Foreskin keratinocyte (primary cell): ENCODE data around the genes LTBP2 and AREL1.

DNA sequence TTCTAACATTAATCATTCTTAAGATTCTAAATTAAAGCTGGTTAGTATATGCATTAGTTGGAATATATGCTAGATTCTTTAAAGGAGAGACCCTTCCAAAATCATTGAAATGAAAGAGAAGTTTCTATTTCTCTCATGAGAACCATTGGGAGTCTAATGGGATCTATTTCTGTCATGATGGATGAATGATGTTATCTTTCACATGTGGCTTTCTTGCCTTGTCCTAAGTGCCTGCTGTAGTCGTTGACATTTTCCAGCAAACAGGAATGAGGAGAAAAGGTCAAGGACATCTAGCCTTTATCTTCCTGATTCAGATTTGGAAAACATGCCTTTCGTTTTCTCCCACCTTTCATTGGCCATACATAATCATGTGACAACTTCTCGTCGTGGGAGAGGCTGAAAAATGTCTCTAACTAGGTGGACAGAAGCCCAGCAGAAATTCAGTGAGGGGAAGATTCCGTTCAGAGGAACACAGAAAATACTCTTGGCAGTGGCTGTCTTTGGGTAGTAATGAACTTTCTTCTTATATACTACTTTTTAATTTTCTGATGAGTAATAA, 94.5 kb downstream of the PCNX1 start:
- RAMPAGE, total RNA, result no peak

GRCh38 chr14:71142262-71142795, 177.9 kb upstream of the SIPA1L1 start:
- RAMPAGE, total RNA, result no peak

- RAMPAGE, total RNA, result no peak
Observed at GRCh38 chr14:71400655-71401335, 80.5 kb downstream of the SIPA1L1 start.

DNA sequence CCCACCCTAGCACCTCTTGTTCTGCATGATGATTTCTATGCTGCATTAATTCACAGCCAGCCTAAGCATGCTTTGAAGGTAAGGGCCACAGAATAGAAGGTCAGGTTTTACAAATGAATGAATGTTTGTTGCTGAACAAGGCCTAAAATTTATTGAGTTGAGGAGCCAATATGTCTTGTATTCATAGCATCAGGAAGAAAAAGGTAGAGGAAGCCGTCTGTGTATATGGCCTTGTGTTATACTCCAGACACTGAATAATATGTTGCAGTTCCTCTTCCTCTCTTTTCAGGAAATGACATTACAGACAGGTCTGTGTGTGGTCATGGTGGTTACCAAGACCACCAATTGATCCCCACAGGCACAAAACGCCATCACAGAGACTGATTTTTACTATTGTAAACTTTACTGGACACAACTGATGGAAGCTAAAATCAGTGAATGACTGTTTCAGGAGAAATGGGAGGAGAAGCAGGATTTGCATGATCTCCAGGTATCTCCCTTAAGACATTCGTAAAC, 277.6 kb downstream of the SIPA1L1 start:
- RAMPAGE, total RNA, result no peak

- RAMPAGE, total RNA, result no peak
Observed at GRCh38 chr14:71722990-71723417, 209.2 kb upstream of the RGS6 start.

DNA sequence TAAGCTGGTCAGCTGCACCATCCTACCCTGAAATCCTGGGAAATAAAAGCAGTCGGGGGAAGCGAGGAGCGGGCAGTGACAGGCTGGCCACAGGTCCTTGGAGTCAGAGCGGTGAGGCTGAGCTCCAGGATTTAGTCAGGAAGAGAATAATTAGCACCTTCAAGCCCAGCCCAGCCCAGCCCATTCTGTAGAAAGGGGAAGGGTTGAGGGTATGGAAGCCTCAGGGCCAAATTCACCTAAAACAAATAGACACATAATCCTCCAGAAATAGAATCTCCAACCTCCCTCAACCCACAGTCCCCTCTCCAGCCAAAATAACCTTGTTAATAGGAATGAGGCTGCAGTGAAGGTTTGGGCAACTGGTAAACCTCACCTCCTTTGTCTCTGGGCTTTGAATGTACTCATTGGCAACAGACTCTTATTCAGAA, 334.2 kb downstream of the DPF3 start:
- RAMPAGE, total RNA, result no peak

DNA sequence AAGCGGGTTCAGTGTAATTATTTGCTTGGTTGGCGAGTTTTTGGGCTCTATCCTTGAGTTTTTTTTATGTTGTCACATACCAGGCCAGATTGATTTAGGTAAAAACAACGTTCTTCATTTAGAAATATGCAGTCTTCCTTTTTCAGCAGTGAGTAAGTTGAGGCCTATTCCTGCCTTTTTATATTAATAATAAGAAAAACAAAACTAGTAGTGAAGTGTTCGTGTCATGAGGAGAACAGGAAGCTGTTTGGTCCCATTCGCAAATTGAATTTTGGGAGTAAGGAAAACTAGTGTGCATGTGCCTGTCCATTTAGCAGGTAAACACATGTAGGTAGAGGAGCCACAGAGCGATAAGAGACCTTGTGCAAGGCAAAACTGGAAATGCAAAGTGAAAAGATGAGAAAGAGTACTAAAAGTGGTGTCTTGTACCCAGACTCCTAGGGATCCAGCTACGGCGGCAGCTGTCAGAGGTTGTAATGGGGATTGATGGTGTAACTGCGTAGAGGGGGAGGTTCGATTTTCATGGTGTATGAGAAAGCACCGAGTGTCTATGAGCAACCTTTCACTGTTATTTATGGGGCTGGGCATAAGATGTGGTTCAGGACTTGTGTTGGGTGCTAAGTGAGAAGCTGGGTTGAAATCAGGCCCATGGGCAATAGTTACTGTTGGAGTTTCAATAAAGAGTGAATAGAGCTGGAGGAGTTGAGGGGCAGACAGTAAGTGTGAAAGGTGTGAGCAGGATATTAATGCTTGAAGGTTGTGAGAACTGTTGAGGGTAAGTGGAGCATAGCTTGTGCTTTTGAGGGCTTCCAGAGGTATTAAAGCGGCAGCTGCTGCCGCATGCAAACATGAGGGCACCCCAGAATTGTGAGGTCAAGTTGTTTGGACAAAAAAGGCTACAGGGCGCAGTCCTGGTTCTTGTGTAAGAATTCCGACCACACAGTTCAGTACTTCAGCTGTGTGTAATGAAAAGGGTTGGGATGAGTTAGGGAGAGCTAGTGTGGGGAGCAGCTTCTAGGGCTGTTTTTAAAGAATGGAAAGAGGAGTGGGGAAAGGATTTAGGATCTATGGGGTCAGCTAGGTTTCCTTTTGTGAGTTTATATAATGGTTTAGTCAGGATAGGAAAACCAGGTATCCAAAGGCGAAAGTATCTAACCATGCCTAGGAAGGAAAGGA, 6.7 kb upstream of the PSEN1 start:
- RAMPAGE, total RNA, result no peak

DNA sequence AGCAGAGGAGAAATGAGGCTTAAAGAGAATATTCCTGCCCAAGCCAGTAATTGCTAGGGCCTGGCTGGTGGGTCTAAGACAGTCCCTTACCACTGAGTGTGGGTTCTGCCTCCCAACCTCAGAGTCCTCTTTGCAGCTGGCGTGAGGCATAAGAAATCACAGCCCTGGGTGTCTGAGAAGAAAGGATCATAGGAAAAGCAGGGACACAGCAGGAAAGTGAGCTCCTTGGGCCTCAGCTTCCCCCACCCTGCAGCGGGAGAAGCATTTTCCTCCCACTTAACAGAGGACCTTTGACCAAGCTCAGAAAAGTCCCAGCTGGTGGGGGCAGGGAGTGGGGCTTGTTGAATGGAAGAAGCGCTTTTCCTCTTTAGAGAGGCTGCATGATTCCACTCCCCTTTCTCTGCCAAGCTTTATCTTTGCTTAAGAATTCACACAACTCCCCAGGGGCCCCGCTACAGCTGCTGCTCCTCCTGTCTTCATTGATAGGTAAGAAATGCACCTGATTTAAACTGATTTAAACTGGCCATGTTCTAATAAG, 1.9 kb upstream of the PAPLN start:
- RAMPAGE, total RNA, result no peak

DNA sequence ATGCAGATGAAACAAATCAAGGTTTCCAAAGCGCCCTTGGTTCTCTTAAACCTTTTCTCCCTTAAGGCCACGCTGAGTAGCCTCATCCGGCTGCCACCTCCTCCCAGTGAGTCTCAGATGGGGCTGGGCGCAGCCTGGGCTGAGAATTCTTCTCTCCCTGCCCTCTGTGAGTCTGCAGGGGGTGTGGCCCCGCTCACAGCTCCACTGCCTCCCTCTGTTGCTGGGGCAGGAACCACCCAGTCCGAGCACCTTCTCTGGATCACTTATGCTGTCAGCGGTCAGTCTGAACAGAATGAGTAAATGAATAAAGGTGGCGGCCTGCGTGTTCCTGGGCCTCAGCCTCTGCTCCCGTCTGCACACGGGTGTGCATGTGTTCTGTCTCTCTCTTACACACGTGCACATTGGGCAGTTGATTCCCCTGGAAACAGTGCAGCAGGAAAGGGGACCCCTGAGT, 4.2 kb downstream of the PAPLN start:
- RAMPAGE, total RNA, result no peak

GRCh38 chr14:73465562-73466367, 7.4 kb upstream of the NUMB start:
- RAMPAGE, total RNA, result no peak

- RAMPAGE, total RNA, result no peak
Observed at GRCh38 chr14:73711941-73712324, 2.3 kb downstream of the PNMA1 start.

DNA sequence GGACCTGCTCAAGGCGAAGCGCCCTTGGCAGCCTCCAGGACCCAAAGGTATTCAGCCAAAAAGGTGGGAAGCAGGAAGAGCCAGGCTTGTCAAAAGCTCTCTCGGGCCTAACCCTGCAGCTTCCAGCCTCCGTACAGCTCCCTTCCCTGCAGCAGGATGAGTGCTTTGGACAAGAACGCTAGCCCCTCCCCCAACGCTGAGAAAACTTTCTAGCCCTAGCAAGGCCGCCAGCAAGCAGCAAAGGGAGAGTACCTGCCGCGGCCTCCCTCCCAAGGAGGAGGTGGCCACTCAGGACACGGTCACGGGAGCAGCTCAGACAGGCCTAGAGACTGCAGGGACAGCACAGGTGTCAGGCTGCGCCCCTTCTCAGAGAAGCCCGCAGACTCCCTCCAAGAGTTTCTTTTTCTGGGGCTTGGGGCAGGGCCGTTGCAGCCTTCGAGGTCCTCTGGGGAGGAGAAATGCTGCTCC, 3.8 kb upstream of the PNMA1 start:
- RAMPAGE, total RNA, result no peak

- RAMPAGE, total RNA, result no peak
Observed at GRCh38 chr14:73726508-73727053, 12.4 kb upstream of the PNMA1 start.

DNA sequence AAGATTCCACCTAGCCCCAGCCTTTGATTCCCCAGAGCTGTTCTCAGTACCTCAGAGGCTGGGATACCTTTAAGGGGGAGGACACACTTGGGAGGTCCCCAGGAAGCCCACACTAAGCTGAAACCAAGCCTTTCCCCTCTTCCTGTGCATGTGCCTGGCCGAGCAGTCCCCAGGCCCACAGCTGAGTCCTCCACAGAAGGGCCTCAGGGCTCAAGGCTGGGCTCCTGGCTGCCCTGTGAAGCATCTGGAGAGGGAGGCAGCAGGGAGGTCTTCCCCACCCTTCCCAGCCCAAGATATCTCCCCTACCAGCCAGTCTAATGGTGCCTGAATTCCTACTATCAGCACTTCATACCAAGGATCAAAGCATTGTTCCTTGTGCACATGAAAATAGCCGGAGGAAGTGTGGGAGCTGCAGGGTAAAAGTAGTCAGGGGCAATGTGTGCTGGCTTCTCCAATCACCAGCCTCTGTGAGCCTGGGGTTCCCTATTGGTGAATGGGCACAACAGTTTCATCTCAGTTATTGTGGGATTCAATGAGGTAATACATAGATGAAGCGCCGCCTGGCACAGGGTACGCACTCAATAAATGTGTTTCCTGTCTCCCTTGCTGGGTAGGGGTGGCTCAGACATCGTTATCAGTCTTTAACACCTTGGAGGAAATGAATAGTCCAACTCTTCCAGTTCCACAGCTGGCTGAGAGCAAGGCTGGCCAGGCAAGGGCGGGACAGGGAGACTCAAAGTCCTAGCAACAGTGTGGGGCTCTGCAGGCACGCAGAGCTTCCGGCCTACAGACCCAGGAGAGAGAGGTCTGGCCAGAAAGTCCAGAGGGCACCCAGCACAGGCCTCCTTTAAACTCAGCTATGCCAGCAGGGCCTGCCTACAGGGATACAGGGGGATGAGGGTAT, 6.9 kb downstream of the MIDEAS start:
- RAMPAGE, total RNA, result no peak

- RAMPAGE, total RNA, result no peak
Observed at GRCh38 chr14:73762173-73762956, 2.3 kb upstream of the MIDEAS start.

DNA sequence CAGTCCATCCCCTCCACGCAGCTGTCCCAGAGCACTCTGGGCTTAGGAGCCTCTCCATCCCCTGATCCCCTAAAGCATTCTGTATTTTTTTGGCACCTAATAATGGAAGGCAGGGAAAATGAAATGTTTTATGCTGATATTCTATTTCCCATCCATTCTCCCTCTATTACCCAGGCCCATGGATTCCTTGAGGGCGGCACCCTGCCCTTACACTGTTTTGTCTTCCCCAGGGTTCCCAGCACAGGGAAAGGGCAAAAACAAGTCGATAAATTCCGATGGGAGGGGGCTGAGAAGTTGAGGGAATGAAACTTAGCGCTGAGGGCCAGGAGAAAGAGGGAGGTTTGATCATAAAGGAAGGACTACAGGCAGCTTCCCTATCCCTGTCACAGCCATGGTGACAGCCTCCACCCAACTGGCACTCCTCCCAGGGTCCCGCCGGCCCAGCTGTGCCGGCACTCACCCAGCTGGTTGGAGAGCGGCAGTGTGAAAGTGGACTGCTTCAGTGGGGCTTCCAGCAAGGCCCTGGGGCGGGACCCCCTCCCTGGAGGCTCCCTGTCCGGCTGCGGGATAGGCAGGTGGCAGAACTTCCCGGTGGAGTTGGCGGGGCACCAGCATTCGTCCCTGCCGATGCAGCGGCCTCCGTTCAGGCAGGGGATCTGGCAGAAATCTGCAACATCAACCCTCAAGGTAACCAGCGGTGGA, 58.3 kb downstream of the ISCA2 start:
- RAMPAGE, total RNA, result no peak

DNA sequence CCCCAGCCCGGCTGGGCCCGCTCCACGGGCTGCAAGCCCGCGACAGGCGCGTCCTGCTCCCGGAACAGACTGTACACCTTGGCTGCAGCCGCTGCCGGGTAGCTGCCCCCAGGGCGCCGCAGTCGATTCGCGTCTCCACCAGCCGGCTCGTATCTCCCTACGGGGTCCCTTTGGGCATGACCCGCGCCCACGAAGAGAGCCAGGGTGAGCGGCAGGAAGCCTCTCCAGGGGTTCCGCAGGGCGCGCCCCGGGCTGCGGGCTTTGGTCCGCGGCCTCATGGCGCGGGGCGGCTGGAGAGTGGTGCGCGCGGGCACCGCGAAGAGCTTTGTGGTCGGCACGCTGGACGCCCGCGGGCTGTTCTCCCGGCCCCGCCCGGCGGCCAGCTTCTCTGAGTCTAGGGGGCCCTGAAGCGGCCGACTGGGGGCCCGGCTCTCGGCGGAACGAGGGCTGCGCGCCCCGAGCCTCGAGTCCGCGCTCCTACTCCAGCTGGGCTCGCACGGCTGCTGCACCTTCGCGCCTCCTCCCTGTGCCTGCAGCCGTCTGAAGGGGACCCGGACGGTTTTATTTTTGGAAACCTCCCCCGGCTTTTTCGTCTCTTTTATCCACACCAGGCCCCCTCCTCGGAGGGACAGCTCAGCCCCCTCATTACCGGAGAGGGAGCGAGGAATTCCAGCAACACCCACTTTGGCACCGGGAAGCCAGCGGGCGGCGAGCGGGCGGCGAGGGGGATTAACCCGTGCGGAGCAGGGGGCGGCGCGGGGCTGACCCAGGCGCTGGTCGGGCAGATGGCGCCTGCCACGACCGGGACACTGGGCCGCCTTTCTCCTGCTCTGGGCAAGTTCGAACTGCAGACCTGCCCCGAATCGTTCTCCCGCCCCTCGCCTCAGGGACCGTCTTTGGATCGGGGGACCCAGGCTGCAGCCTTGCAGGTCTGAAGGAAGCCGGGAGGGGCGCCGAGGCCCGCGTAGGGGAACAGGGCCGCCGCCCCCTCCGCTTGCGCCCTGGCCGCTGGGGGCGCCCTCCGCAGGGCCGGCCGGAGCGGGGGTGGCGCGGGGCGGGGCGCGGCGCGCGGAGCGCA, at the start of gene LTBP2:
TSS of gene LTBP2 (minus strand) at position 571 of the 1,078 bp plus-strand sequence.
- RAMPAGE, total RNA, result start-site peak on the minus strand centred at position 822 of the sequence, 78 bp wide, 23 and 39 reads in 2 replicates

- RAMPAGE, total RNA, result no peak
Observed at GRCh38 chr14:74653485-74653752, 41.4 kb upstream of the LTBP2 start.

GRCh38 chr14:74684480-74684919, 28.4 kb downstream of the AREL1 start:
- RAMPAGE, total RNA, result no peak

DNA sequence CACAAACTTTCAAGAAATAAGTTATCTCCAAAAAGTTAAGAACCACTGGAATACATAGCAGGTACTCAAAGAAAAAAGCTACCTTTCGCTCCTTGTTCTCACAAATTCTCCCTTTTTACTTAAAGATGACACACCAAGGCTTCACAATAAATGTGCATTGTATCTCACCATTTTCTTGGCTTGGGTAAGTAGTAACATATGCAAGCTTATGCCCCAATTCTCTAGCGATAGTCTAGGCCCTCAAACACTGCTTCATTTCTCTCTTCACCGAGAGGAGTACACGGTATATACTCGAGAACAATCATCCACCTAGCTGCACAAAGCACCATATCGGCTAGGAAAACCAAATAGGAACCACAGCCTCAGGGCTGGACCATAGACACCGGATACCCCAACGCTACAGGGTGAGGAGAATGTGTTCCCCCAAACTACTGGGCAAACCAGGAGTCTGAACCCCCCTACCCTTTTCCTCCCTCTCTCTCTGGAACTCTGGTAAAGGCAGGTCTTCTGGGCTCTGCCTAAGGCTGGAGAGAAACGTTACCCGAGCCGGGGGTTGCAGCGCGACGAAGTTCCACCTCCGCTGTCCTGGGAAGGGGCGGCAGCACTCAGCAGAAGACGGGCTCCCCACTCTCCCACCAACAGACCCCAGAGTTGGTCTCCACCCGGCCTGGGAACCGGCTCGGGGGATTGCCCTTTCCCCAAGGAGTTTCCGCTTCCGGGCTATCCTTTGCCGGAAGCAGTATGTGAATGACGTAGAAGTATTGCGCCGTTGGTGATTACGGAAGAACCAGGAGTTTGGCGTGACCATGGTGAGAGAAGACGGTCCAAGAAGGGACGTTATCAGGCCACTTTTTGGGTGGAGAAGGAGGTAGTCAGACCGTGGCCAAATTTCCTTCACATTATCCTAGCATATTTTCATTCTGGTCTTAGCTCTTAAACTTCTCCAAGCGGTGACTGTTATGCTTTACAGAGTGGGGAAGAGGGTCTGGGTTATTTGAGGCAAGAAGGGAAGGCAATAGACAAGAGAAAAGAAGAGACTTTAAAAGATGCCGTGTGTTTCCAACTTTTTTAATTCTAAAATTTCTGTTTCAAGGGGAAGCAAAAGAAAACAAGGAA, at the start of gene AREL1:
TSS of gene AREL1 (minus strand) at position 689 of the 1,116 bp plus-strand sequence.
- RAMPAGE, total RNA, result start-site peak on the plus strand centred at position 794 of the sequence, 32 bp wide, 229 and 108 reads in 2 replicates